ENCODE results near the genes STX18 and CCDC96.

- PRO-cap: bidirectional peak, plus-strand start at chr4:4541186, minus-strand start at chr4:4541035; bidirectional peak, plus-strand start at chr4:4541480, minus-strand start at chr4:4541447
- RRBS: no CpG with 5 or more reads among the region's 11 CpGs
These were observed 757 bp downstream of the STX18 start for GRCh38 chr4:4540927-4541655.

DNA sequence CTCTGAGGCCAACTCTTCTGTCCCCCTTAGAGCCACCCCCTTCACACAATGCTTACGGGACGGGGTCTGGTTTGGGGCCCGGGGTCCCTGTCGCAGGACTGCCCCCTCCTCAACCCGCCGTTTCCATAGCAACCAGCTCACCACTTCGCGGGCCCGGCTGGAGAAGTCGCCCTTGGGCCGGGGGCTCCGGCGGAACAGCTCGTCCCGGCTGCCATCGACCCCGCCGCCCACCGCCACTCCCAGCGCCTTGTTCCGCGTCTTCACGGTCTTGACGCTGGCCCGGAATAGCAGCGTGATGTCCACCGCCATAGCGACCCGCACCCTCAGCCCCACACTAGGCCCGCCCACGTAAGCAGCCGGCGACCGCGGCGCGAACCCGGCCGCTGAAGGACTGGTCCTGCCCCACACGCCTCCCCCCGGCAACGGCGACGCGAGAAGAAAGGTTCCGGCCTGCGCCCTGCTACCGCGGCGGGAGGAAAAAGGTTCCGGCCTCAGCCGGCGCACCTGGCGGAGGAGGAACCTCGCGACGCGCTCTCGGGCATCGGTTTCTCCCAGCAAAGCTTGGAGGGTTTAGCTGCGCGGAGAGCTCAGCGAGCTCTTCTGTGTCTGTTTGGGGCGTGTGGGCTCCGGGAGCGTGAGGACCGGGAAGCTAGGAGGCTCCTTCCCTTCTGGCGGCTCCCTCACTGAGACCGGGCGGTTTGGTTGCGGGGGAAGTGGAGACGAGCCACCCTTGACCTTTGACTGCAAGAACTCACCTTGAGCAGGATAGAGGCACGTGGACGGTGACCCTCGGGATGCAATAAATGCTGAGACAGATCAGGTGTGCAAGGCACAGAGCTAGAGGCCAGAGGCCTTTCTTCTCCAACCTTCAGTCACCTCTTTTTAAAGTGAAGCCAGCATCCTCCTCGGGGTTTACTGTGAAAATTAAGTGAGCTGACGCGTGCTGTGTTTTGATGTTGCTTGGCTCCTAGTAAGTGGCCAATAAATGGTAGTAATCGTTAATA, at the start of gene STX18:
Gene STX18, minus strand, starts transcription at position 393 of the 1,004 bp plus-strand sequence.
- PRO-cap: bidirectional peak, plus-strand start at position 494 of the sequence, minus-strand start at position 393 of the sequence; bidirectional peak, plus-strand start at position 814 of the sequence, minus-strand start at position 685 of the sequence
- RRBS: under 1% methylated on average over 12 of the region's 79 CpGs

GRCh38 chr4:5640332-5640964, 67.9 kb downstream of the EVC2 start:
- PRO-cap: no peak
- RRBS: no CpG with 5 or more reads among the region's 9 CpGs

- PRO-cap: no peak
- RRBS: 70% methylated on average over 17 of the region's 54 CpGs
These were observed 5.5 kb downstream of the CRMP1 start for GRCh38 chr4:5887079-5888006.

- PRO-cap: no peak
- RRBS: no CpG with 5 or more reads among the region's 26 CpGs
These were observed 12.4 kb upstream of the WFS1 start for GRCh38 chr4:6257039-6257937.

- PRO-cap: no peak
- RRBS: no CpG with 5 or more reads among the region's 14 CpGs
These were observed 12.2 kb downstream of the WFS1 start for GRCh38 chr4:6281741-6282376.

- PRO-cap: no peak
- RRBS: 79% methylated on average over 3 of the region's 30 CpGs
These were observed 55.3 kb downstream of the WFS1 start for GRCh38 chr4:6324618-6325586.

- PRO-cap: no peak
- RRBS: 91% methylated on average over 14 of the region's 18 CpGs
These were observed 82.0 kb downstream of the PPP2R2C start for GRCh38 chr4:6390406-6390784.

- PRO-cap: bidirectional peak, plus-strand start at chr4:6633207, minus-strand start at chr4:6633112; bidirectional peak, plus-strand start at chr4:6633806, minus-strand start at chr4:6633685
- RRBS: 50% methylated on average over 1 of the region's 11 CpGs
These were observed 7.3 kb upstream of the MRFAP1 start for GRCh38 chr4:6632893-6633878.

GRCh38 chr4:6696262-6697110, 2.8 kb downstream of the S100P start:
- PRO-cap: no peak
- RRBS: no CpG with 5 or more reads among the region's 13 CpGs

DNA sequence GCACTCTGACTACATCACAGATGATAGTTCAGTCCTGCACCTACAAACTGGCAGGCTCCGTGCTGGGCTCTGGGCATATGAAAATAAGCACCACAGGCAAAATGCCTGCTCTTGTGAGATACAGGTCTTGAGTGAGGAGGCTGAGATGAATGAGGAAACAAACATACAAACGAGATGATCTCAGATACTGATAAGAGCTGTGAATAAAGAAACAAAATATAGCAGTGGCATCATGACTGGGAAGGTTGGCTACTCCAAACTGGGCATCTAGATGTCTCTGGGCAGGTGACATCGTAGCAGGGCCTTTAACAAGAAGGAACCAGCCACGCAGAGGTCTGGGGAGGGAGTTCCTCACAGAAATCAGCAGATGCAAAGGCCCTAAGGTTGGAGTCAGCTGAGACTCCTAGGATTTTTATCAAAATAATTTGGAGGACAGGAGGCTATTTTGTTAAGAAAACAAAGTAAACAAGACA, 2.3 kb upstream of the KIAA0232 start:
- PRO-cap: no peak
- RRBS: no CpG with 5 or more reads among the region's 4 CpGs

DNA sequence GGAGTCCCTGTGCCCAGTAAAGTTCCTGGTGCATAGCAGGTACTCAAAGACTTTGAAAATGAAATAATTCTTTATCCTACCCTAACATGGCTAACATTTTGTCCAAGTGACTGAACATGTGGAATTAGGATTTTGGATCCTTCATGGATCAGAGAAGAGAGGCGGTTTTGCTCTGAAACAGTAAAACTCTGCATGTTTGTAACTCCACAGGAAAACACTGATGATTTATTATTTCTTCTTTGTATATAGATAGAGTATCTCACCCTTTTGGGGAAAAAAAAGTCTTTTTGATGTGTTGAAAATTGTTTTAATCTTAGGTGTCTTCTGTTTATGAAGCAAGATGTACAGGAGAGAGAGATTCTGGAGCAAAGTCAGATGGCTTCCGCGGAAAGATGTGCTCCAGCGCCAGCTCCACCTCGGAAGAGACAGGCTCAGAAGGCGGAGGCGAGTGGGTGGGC, 29.1 kb upstream of the TBC1D14 start:
- PRO-cap: no peak
- RRBS: no CpG with 5 or more reads among the region's 7 CpGs

DNA sequence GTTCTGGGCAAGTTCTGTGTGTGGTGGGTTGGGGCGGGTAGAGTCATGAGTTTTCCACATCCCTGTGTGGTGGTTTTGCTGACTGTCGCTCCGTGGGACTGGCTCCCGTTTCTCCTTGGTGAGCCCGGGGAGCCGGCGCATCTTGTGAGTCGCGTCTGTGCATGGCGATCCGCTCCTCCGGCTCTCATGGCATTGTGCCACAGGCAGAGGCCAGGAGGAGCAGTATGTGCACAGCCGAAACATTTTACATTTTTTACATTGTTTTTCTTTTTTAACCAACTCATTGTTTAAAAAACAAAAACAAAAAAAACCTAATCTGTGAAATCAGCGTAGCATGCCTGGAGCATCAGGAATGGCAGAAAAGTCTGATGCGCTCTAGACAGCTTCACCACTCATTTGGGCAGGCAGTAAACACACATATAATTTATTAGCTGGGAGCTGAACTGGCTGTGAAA, 27.6 kb upstream of the TBC1D14 start:
- PRO-cap: no peak
- RRBS: 94% methylated on average over 7 of the region's 15 CpGs

- PRO-cap: no peak
- RRBS: no CpG with 5 or more reads among the region's 19 CpGs
These were observed 28.8 kb downstream of the TBC1D14 start for GRCh38 chr4:6938202-6938980.

GRCh38 chr4:6969978-6970709, 60.5 kb downstream of the TBC1D14 start:
- PRO-cap: no peak
- RRBS: no CpG with 5 or more reads among the region's 10 CpGs

- PRO-cap: bidirectional peak, plus-strand start at chr4:7042553, minus-strand start at chr4:7042552; bidirectional peak, plus-strand start at chr4:7043344, minus-strand start at chr4:7043064
- RRBS: 3% methylated on average over 26 of the region's 90 CpGs
These were observed at the start of gene CCDC96 for GRCh38 chr4:7042208-7043148. Gene CCDC96, minus strand, starts transcription at chr4:7043001.

- PRO-cap: no peak
- RRBS: no CpG with 5 or more reads among the region's 8 CpGs
These were observed 3.9 kb downstream of the GRPEL1 start for GRCh38 chr4:7063881-7064408.

GRCh38 chr4:7095810-7096338, 28.0 kb upstream of the GRPEL1 start:
- PRO-cap: no peak
- RRBS: no CpG with 5 or more reads among the region's 14 CpGs

DNA sequence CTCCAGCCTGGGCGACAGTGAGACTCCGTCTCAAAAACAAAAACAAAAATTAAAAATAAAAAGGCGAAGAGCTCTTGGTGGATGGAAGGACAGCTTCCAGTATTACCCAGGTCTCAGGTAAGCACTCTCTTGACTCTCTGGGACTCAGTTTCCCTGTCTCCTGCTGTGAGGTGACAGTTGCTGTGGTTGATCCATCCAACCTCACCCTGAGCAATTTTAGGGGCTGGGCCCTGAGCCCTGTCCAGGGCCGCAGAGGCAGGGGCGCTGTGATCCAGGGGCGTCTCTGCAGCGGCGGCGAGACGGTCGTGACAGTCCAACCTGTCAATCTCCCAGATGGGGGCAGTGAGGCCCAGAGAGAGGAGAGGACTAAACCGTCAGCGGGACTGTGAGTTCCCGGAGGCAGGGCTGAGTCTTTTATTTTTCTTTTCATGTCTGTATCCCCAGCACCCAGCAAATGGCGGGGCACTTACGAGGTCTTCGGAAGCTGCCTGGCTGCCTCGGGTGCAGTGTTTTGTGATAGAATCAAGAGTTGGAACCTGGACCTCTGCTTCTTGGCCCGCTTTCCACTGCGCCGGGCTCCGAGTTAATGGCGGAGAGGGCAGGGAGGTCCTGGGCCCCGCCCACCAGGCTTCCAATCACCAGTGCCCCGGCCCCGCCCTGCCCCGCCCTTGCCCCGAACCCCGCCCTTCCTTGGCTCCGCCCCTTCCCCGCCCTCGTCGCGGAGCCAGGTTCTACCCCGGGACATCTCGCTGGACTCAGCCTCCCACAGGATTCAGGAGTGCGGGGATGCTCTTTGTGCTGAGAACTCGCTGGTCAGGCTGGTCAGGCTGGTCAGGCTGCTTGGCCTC, 35.2 kb upstream of the GRPEL1 start:
- PRO-cap: bidirectional peak, plus-strand start at position 352 of the sequence, minus-strand start at position 142 of the sequence; bidirectional peak, plus-strand start at position 758 of the sequence, minus-strand start at position 585 of the sequence
- RRBS: under 1% methylated on average over 14 of the region's 38 CpGs

- PRO-cap: no peak
- RRBS: no CpG with 5 or more reads among the region's 18 CpGs
These were observed 35.8 kb upstream of the GRPEL1 start for GRCh38 chr4:7103646-7104166.